ENCODE data around the gene TRPV4.

- PRO-cap: no peak
Measured at GRCh38 chr12:109588443-109589532, 15.2 kb downstream of the MVK start.

DNA sequence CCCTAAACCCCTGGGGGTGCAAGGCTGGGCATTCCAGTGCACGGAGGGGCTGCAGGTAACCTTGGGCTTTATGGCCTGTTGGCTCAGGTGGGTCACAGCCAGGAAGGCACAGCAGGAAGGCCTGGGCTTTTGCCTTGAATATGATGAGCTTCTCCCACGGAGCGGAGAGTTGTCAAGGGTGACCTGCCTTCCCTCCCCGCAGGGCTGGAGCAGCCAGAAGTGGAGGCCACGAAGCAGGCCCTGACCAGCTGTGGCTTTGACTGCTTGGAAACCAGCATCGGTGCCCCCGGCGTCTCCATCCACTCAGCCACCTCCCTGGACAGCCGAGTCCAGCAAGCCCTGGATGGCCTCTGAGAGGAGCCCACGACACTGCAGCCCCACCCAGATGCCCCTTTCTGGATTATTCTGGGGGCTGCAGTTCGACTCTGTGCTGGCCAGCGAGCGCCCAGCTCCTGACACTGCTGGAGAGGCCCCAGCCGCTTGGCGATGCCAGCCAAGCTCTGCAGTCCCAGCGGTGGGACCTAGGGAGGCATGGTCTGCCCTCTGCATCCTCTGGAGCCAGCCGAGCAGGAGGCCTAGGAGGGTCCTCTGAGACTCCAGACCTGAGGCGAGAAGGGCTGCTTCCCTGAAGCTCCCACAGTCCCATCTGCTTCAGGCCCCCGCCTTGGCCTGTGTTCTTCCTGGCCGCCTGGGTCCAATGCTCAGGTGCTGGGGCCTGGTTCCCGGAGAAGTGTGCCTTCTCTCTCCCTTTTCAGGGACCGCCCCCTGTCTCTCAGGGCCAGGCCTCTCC, 22.8 kb downstream of the MVK start:
- PRO-cap: no peak

DNA sequence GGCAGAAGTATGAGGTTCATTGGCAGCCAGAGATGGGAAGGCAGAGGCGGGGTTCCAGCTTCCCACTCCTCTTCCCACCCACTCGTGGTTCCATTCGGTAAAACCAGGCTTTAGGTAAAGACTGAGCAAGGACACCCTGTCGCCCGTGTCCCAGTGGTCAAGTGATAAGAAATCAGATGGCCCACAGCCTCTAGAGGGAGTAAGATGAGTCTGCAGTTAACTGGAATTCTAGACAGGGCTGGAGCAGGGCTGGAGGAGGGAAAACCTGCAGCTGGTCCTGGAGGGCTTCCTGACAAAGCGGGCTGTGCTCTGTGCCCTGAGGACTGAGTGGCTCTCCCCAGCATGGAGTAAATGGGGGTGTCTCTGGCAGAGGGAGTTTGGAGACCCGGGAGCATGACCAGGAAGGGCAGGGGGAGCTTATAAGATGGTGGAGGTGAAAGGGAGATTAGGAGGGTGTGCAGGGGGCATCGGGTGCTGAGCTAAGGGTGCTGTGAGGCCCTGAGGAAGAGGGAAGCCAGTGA, 5.8 kb downstream of the FAM222A start:
- PRO-cap: no peak

GRCh38 chr12:109833045-109833808, at the start of gene TRPV4:
Gene TRPV4 (minus strand): TSS chr12:109833398.
- PRO-cap: bidirectional peak, plus-strand start at chr12:109833481, minus-strand start at chr12:109833394

DNA sequence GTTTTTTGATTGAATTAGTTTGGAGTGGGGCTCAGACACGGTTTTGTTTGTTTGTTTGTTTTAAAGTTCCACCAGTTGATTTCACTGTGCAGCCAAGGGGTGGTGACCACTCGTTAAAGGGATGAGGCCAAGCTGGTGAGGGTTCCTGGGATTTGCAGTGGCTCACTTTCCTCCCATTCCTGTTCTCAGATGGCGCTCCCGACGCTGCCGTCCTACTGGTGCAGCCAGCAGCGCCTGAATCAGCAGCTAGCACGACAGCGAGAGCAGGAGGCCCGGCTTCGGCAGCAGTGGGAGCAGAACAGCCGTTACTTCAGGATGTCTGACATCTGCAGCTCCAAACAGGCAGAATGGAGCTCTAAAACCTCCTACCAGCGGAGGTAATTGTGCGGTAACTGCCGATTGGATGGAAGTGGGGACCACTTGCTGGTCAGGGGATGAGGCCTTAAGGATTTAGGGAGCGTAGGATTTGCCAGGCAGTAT, 2.8 kb downstream of the TCHP start:
- PRO-cap: no peak

DNA sequence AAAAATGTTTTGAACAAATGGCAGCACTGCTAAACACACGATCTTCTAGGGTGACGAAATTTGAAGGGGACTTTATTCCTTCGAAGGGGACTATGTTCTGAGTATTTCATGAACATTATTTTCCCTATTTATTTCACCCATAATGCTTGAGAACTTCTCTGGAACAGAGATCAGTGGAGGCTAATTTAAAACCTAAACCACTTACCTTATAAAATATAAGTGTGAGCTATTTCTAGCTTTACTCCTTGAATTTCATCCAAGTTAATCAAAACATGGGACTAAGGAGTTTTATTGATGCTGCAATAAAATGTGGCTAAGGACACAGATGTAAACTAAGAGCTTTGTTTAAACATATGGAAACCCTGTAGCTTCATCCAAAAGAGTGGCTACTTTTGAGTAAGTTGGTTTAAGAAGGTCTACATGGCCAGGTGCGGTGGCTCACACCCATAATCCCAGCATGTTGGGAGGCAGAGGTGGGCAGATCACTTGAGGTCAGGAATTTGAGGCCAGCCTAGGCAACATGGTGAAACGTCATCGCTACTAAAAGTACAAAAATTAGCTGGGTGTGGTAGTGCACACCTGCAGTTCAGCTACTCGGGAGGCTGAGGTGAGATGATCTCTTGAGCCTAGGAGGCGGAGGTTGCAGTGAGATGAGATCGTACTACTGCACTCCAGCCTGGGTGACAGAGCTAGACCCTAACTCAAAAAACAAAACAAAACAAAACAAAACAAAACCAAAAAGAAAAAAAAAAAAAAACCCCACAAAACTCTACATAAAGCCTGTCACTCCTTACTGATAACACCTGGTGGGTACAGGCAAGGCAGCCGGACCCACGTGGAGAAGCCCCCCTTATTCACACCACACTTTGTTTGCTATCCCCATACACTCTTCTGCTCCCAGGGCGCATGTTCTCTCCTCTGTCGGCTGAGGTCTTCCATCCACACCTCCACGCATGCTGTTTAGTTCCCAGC, 40.4 kb downstream of the TCHP start:
- PRO-cap: no peak

GRCh38 chr12:110018913-110019547, 19.8 kb downstream of the ANKRD13A start:
- PRO-cap: no peak

GRCh38 chr12:110171679-110172128, 47.5 kb downstream of the IFT81 start:
- PRO-cap: no peak

- PRO-cap: no peak
Measured at GRCh38 chr12:110252825-110253068, 28.3 kb upstream of the ATP2A2 start.

- PRO-cap: no peak
Measured at GRCh38 chr12:110282056-110282519, 1.0 kb downstream of the ATP2A2 start.

DNA sequence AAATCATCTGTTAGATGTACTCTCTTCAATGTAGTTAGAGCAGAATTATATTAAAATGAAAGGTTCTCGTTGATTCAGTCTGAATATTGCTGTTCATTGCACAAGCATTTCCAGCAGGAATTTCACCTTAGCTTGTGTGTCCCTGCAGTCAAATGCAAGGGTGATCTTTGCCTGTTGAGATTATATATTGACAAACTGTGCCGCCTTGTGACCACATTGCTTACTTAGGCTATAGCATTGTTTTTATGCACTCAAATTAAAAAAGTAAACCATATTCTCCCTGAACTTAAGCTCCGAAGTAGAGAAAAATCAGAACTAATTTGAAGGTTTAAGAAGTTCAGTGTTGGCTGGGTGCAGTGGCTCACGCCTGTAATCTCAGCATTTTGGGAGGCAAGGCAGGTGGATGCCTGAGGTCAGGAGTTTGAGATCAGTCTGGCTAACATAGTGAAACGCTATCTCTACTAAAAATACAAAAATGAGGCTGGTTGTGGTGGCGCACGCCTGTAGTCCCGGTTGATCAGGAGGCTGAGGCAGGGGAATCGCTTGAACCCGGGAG, 39.6 kb downstream of the ATP2A2 start:
- PRO-cap: no peak

GRCh38 chr12:110332505-110332751, 51.4 kb downstream of the ATP2A2 start:
- PRO-cap: no peak

DNA sequence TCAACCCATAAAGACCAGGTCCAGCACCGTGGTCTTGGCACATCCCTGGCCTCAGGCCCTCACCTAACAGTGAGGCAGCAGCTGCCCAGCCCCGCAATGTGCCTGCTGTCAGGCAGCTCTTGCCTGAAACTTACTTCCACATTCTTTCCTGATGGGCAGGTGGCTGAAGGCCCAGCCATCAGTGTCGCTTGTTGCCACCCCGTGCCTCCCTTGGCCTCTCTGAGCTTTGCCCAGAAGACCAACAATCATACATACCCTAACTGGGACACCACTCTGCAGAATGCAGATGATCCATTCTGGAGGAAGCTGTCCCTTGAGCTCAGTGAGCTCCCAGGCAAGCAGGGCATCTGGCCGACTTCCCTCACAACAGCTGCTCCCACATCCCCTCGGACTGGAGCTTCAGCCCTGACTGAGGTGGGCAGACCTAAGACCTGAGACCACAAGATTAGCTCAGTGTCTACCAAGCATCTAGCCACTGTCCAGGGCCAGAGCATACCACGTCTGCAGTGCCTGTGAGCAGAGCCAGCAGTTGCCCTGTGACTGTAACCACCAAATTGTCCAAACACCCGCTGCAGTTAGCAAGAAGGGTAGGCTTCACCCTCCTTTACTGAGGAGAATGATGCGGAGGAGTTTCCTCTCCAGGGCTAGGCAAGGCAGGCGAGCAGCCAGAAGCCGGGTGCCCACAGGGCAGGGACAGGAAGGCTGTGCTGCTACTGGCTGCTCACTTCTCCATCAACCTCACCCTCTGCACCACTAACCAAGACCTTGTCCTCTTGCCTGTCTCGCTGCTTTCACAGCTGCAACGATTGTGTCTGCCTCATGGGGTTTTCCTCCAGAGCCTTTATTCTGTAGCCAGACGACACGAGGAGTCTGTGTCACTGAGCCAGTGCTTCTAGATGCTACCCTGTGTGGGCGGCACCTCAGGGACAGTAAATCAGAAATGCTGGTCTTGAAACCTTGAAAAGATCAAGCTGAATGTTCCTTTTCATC, 54.0 kb downstream of the ANAPC7 start:
- PRO-cap: no peak

- PRO-cap: no peak
Measured at GRCh38 chr12:110687703-110688292, 1.1 kb downstream of the HVCN1 start.

- PRO-cap: no peak
Measured at GRCh38 chr12:111107640-111108069, 73.7 kb downstream of the CUX2 start.

DNA sequence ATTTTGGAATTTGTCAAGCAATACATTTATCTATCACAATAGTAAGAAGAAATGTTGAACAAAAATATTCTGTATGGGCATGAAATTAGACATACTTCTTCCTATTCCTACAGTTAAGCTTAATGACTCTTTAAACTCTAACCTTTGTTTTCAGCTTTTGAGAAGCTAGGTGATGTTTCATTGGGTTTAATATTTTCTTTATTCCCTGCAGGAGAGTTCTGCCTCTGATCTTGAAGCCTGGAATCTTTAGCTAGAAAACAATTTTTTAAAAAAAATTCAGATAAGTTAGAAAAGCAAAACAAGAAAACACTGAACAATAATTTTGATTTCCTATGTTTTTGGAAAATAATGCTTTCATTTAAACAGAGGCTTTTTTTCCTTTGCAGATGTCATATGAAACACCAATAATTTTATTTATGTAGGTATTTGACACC, 89.3 kb downstream of the ATXN2 start:
- PRO-cap: no peak

DNA sequence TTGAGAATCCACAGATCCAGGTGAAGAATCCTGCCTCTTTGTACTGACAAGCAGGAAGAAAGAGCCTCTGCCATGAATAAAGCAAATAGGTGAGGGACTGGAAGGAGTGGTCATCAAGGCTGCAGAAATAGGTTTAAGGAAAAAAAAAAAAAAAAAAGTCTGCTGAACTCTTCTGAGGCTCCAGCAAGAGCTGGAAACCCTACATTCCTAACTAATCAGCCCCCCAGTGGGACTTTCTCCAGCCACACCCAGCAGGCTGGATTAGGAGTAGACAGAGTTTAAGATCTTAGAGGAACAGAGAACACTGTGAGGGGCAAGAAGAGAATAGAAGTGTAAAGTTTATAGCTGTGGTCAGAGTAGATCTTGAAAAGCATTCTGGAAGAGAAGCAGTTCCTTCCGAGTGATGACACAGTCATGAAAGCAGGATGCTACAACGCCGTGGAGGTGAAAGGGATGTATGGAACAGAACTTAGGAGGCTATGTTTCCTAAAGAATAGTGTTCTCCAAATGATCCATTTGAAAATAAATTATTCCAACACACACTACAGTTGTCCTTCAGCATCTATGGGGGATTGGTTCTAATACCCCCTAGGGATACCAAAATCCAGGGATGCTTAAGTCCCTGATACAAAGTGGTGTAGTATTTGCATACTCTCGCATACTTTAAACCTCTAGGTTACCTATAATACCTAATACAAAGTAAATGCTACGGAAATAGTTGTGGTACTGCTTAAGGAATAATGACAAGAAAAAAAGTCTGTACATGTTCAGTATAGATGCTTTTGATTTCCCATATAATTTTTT, 66.2 kb downstream of the ATXN2 start:
- PRO-cap: no peak

- PRO-cap: no peak
Measured at GRCh38 chr12:111554071-111554681, 44.9 kb downstream of the ATXN2 start.

DNA sequence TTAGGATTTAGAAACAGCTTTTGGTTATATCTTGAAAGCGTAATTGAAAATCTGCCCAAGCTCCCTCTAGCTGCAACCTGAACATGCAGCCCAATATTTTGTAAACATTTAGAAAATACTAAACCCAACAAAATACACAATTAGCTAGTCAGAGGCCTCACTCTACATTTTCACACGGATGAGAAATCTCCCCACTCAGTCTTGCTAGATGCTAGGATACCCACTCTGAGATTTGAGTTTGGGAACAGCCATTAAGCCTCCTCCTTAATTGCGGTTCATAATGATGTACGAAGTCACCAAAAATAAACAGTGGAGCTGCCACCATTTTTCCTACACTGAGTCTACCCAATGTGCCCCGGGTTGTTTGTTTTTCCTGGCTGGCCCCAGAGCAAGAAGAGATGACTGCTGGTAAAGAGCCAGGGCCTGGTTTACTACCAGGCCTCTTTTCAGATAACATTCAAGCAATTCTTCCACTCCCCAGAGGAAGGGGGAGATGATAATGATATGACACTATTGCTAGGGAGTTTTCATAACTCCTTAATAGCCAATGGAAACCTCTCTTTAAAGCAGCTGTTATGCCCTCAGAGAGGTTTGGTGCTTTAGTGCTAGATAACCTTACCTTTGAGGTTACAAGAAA, 42.4 kb downstream of the BRAP start:
- PRO-cap: no peak

GRCh38 chr12:111664735-111665615, 20.8 kb downstream of the BRAP start:
- PRO-cap: no peak